Spleen (tissue), 7 donors: ENCODE measurements around a stretch of chr4.

- PRO-cap, 4 experiments: peak in 4 of 4 experiments; most common minus-strand start chr4:189940641 (in 4)
- RAMPAGE, long total RNA, 4 experiments: start-site peak on the minus strand in 1 of 4 experiments, at chr4:189940612-189940651 at its widest, 22 reads per replicate
These were observed 488 bp upstream of the FRG1 start for GRCh38 chr4:189940009-189940758.

GRCh38 chr4:190111352-190111858 lies 62.2 kb upstream of the DUX4 start:
- PRO-cap, 4 experiments: no peak in any of the 4 experiments
- RAMPAGE, long total RNA, 4 experiments: no peak in any of the 4 experiments